Mucosa of descending colon (tissue), 1 donor: ENCODE data around the gene EBPL.

GRCh38 chr13:48532177-48532343, 820 bp downstream of the RCBTB2 start:
- PRO-cap = no peak

- PRO-cap = no peak
Observed at GRCh38 chr13:48625912-48626404, 27.8 kb upstream of the CYSLTR2 start.

DNA sequence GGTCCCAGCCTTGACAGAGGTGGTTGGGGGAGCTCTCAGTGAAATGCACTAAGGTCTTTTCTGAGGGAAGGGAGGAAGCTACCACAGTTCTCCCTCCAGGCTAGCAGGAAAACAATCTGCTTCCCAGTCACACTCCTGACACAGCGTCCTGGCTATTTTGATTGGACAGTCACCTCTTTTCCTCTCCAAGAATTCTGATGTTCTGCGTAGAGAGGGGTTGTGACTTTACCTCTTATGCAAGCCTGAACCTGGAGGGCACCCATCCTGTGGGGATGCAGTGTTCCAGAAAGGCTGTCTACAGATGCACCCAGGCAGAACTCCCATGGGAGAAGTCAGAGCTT, 128.8 kb downstream of the CYSLTR2 start:
- PRO-cap = no peak

DNA sequence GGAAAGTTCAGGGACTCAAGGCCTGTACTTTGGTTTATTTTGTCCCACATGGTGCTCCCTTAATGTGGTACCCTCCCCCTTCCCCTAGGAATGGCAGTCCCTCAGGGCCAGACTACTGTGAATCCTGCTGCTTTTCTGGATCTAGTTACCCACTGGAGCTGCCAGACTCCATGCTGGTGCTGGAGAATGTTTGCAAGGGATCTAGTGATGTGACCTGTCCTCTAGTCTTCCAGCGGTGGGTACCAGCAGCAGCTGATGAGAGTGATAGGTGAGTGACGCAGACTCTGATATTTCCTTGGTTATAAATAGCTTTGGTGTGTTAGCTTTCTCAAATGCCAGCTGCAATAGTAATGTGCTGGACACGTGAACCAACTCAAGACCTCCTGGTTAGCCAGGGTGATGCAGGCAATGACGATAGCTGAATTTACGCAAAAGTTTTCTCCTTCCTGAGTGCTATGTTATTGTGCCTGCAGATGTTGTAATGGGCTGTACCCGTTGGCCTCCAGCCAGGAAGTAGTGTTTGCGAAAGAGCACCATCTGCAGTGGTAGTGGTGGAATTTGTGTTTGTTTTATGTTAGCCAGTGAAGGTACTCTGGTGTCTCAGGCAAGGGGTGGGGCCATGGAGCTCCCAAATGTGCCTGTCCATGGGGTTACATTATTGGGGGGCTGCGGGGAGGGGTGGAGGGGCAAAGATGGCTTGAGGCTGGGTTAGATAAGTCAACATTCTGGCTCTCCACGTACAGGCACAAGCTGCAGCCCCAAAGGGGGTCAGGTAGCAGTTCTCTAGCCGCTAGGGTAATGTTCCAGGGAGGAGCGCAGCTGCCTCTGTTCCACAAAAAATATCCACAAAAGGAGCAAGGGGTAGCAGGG, 129.5 kb downstream of the CYSLTR2 start:
- PRO-cap = no peak

DNA sequence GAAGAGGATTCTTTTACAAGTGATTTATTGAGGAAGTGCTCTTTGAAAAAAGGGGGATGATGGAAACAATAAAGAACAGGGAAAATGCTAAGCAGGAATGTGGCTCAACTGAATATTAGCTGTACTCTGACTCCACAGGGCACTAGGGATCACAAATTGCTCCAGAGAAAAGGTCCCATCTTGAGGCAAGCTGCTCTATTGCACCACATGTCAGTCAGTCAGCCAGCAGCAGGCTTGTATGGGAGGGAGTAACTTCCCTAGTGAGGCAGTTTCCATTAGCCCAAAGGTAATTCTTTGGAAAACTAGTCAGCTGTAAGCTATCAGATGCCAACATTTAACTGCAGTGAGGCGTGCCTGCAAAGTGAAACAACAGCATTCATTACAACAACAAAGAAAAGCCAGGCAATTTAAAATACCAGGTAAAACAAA, 73.3 kb upstream of the FNDC3A start:
- PRO-cap = no peak

GRCh38 chr13:49113006-49113453, 107.1 kb upstream of the MLNR start:
- PRO-cap = no peak

DNA sequence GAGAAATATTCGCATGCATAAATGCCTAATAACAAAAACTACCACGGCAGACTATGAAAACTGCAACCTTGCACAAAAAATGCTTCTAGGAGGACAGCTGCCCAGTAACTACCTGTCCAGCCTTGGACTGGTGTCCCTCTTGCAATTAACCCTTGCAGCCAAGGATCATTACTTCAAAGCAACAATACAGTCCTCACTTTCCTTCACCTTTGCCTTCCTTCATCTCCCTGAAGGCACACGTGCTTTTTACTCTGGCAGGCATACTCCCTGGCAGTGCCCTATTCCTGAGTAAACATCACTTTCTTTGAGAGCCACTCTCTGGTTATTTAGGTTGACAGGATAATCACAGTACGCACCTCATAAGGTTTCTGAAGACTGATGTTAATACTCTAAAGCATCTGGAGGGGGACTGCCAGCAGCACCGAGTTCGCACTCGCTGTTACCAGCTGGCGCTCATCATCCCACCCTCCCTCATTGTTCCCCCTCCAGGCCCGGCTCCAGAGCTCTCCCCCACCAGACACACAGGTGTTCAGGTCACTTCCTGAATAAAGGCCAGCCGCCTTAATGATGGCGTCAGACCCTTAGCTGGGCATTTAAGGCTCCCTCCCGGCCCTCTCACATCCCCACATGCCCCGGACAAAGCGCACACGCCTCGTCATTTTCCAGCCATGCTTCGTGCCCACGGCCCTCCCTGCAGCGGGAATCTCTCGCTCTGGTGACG, 57.3 kb downstream of the CDADC1 start:
- PRO-cap = no peak

GRCh38 chr13:49444582-49444977, 506 bp downstream of the SETDB2 start:
- PRO-cap = no peak

- PRO-cap = bidirectional peak, plus-strand start at chr13:49642181, minus-strand start at chr13:49642052
Observed at GRCh38 chr13:49641837-49642571, 13.7 kb downstream of the ARL11 start.

- PRO-cap = no peak
Observed at GRCh38 chr13:49642876-49643457, 14.7 kb downstream of the ARL11 start.

DNA sequence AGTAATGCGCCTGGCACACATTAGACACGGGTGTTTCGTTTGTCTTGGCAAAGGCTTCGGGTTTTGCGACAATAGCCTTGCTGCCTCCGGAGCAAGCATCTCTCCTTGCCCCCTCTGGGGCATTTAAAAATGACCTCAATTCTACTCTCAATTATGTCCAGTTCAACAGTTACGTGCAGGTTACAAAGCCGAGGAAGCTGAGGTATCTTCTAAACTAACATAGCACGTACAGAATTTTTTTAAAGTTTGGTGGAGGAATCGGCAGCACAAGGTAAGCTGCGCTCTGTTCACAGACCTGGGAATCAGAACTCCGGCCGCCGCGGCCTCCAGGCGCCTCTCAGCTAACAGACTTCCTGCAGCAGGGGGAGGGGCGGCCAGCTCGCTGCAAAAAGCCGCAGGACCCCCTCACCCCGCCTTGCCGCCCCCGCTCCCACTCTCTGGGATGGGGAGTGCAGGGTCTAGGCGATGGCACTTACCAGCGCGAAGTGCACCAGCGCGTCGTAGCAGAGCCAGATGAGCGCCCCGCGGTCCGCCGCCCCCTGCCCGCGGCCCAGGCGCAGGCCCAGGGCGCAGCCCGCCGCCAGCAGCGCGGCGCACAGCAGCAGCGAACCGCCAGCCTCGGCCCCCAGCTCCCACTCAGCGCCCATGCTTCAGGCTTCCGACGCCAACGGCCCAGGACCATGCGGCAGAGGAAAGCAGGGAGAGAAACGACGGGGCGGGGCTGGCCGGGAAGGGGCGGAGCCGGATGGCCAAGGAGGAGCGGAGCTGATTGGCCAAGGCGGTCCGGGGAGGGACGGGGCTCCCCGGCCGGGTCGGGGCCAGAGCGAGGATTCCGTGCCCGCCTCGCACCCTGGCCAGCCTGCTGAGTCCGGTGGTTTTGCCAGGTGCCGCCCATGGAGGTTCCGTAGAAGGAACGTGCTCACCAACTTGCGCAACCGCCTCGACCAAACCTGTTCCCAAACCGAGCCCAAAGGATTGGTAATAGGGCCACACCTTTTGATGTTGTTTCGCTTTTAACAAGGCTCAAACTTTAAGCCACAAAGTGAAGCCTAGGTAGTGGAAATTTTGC, at the start of gene EBPL:
Gene EBPL (minus strand): TSS at position 709 of the 1,069 bp plus-strand sequence.
- PRO-cap = bidirectional peak, plus-strand start at position 799 of the sequence, minus-strand start at position 697 of the sequence

GRCh38 chr13:49783369-49783795, 9.1 kb downstream of the KPNA3 start:
- PRO-cap = no peak

- PRO-cap = bidirectional peak, plus-strand start at chr13:49935908, minus-strand start at chr13:49935789
Observed at GRCh38 chr13:49935532-49936053, 547 bp downstream of the SPRYD7 start.

DNA sequence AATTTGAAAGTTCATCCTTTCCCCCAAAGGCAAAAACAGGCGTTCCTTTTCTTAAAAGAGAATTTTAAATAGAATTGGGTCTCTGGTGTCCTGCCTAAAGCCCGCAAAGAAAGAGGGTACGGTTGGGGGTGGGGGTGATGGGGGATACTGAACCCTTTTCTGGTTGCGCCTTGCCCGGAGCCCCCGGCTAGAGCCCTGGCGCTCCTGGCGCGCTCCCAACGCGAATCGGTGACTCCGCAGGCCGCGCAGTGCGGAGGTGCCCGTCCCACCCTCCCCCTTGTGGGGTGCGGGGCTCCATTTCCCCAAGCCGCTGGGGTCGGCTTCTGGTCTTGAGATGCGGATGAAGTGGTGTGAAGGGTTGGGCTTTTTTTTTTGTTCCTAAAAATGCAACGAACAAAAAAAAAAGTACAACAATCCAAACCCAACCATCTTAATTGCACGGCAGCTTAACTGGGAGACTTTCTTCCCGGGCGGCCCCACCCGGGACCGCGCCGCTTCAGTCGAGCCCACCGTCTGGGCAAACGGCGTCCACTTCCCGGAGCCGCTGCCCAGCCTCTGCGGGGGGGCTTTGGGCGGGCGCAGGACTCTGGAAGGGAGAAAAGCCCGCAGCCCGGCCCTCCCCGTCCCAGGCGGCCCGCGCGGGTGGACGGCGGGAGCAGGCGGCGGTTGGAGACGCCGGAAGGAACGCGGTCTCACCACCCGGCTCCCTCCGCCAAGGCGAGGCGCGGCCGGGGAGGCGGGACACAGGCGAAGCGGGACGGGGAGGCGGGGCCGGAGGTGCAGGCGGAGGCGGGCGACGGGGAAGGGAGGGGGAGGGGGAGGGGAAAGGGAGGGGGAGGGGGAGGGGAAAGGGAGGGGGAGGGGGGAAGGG, 533 bp upstream of the TRIM13 start:
- PRO-cap = bidirectional peak, plus-strand start at position 228 of the sequence, minus-strand start at position 230 of the sequence; bidirectional peak, plus-strand start outside the sequence, minus-strand start at position 668 of the sequence

DNA sequence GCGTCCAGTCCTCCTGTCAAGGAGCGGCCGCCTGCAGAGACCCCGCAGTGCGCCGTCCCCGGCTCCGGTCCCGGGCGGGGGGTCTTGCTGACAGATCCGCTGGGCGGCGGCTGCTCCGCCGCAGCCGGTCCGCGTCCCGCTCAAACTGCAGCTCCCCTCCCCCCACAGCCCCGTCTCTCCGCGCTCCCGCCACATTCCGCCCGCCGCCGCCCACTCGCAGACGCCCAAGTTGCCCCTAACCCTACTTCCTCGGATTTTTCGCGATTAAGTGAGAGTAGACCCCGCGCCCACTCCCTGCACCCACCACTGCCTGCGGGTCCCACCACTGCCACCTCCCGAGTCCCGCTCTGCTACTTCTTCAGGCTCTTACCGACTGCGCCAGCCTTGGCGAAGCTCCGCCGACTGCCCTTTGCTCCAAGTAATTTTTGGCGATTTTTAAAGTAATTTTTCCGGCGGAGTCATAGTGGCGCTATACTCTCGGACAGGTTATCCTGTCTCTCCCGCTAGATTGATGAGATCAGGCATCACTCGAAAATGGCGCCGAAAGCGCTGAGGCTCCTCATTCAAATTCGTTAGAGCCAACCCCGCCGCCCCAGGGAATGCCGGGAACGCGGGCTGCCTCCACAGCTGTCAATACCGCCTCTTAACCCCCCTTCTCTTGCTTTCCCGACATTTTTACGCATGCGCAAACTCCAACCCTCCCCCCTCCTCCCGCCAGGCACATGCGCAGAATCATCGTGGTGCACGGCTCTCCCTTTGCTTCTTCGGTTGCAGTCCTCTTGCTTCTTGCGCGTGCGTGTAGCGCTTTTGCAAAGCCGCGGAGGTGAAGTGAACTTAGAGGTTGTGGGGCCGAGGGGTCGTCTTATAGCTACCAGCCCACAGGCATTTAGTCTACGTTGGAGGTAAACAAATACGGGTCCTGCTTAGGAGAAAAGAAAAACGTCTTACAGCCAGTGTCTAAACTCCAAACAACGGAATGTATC, 66.5 kb downstream of the KCNRG start:
- PRO-cap = unidirectional peak, minus-strand start at position 147 of the sequence; bidirectional peak, plus-strand start at position 812 of the sequence, minus-strand start at position 536 of the sequence

DNA sequence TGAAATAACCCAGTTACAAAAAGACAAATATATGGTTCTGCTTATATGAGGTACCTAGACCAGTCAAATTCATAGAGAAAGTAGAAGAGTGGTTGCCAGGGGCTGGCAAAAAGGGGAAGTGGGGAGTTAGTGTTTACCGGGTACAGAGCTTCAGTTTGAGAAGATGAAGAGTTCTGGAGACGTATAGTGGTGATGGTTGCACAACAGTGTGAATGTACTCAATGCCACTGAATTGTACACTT, 355.1 kb downstream of the KCNRG start:
- PRO-cap = no peak

- PRO-cap = no peak
Observed at GRCh38 chr13:50521908-50522112, 321.7 kb downstream of the DLEU7 start.

- PRO-cap = unidirectional peak, minus-strand start at chr13:50543949
Observed at GRCh38 chr13:50543600-50544200, 299.8 kb downstream of the DLEU7 start.

DNA sequence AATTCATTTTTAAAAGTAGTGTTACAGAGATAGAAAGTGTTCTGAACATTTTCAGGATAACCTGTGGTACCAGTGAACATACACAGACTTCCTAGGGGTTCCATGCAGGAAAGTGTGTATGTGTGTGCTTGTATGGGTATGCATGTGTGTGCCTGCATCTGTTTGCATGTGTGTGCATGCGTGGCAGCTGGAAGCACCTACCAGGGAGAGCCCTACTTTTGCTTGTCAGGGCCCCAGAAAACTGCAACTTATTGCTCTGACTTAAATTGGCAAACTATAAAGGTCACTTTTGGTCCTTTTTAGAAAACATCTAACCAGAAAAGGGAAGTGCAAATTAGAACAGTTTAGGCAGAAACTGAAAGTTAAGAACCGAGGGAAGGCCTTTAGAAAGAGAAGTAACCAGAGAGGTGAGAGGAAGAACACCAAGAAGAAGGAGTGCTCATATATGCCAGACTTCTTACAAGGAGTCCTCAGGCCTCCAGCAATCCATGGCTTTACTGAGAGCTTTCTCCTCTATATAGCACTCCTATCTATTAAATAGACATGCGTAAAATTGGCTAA, 32.5 kb downstream of the DLEU7 start:
- PRO-cap = no peak

- PRO-cap = no peak
Observed at GRCh38 chr13:50892080-50892575, 17.5 kb upstream of the RNASEH2B start.